Measurements from ENCODE around the genes GABRR3 and SENP7.

DNA sequence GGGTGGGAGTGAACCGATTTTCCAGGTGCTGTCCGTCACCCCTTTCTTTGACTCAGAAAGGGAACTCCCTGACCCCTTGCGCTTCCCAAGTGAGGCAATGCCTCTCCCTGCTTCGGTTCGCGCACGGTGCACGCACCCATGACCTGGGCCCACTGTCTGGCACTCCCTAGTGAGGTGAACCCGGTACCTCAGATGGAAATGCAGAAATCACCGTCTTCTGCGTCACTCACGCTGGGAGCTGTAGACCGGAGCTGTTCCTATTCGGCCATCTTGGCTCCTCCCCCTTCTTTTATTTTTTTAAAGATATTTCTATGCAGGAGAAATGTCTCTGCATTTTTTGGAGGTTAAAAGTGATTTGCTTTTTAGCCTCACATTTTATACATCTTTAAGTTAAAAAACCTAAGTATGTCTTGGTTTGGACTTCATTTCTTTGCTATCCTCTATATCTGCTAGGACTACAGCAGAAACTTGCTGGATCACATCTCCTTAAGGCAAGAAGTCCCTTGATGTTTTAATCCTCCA is 61.7 kb downstream of the RIOX2 start:
- RRBS = no CpG with 5 or more reads among the region's 14 CpGs
CAGE:
- cytosol, long polyA plus RNA = no peak
- long polyA plus RNA = no peak
- nucleus, long polyA plus RNA = no peak

DNA sequence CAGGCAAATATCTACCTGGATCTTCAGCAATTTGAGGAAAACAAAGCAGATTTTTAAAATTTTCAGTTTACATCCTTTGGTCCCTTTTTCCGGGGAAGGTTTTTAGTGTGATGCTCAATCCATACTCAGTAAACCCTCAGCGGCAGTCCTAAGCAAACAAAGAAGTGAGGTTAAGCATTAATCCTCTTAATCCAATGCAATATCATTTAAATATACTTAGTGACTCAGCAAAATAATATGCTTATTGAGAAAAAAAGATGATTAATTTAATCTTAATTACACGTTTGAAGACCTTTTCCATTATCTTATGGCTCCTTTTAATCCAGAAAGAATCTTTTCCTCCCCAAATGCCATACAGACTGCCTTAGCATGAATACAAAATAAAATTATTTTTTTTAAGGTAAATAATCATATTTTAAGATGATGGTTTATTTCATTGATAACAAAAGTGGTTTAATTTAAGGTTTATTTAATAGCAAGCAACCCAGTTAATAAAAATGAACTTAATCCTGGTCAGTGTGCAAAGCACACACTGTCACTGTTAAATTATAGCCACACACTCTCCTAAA is at the start of gene GABRR3:
GABRR3 (minus strand) TSS at position 141 of the 569 bp plus-strand sequence.
- RRBS = no CpG with 5 or more reads among the region's 3 CpGs
CAGE:
- cytosol, long polyA plus RNA = no peak
- long polyA plus RNA = no peak
- nucleus, long polyA plus RNA = no peak

- RRBS = no CpG with 5 or more reads among the region's 4 CpGs
CAGE:
- cytosol, long polyA plus RNA = no peak
- long polyA plus RNA = no peak
- nucleus, long polyA plus RNA = no peak
Measured at GRCh38 chr3:98164992-98165337, 1.5 kb upstream of the OR5H15 start.

DNA sequence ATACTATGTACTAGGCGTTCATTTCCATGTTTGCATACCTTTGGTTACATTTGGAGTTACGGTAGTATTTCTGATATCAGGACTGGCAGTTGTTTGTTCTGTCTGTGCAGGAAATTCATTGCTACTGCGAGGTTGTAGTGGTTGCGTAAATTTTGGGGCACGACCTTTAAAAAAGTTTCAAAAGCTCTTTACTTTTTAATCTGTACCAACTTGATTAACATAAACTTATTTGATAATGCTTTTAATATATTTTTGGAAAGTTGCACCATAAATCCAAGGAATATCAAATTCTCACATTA is 48.0 kb downstream of the ST3GAL6 start:
- RRBS = no CpG with 5 or more reads among the region's 5 CpGs
CAGE:
- cytosol, long polyA plus RNA = no peak
- long polyA plus RNA = no peak
- nucleus, long polyA plus RNA = no peak

- RRBS = no CpG with 5 or more reads among the region's 4 CpGs
CAGE:
- cytosol, long polyA plus RNA = no peak
- long polyA plus RNA = no peak
- nucleus, long polyA plus RNA = start-site peak on the minus strand at chr3:98839308-98839442, 26 and 19 reads in 2 replicates
Measured at GRCh38 chr3:98839113-98839702, 62.3 kb downstream of the DCBLD2 start.

DNA sequence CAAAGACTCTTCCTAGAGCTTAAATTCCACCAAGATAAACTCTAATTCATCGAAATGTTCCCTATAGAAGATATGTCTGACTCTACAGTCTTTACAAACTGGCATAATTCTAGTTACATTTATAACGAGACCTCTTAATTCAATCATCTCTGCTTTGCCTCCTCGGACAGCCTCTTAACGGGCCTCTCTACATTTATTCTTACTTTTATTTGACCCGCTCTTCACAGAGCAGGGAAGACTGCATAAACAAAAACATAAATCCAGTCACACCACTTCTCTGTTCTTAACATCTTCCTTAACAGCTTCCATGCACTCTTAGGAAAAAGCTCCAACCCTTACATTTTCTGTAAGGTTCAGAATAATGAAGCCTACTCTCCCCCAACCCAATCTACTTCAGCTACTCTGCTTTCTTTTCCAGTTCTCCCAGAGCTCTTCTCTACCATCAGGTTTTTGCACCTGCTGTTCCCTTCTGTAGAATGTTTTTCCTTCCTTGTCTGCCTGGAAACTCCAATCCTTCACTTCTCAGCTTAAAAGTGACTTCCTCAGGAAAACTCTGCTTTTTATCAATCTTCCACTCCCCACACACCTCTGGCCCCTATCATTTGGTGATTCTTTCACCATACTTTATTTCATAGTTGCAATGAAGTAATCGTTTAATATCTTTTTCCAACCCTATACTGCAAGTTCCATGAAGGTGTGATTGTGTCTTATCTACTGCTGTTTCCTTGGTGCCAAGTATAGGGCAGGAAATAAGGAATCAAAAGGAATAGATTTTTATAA is 55.9 kb downstream of the DCBLD2 start:
- RRBS = no CpG with 5 or more reads among the region's 6 CpGs
CAGE:
- cytosol, long polyA plus RNA = no peak
- long polyA plus RNA = no peak
- nucleus, long polyA plus RNA = start-site peak on the minus strand centred at position 565 of the sequence, 136 bp wide, 48 and 33 reads in 2 replicates

GRCh38 chr3:98872079-98872449 is 29.4 kb downstream of the DCBLD2 start:
- RRBS = no CpG with 5 or more reads among the region's 2 CpGs
CAGE:
- cytosol, long polyA plus RNA = no peak
- long polyA plus RNA = no peak
- nucleus, long polyA plus RNA = no peak

- RRBS = no CpG with 5 or more reads among the region's 1 CpG
CAGE:
- cytosol, long polyA plus RNA = no peak
- long polyA plus RNA = no peak
- nucleus, long polyA plus RNA = no peak
Measured at GRCh38 chr3:99503115-99503617, 135.2 kb upstream of the COL8A1 start.

GRCh38 chr3:99640145-99640862 is 1.9 kb downstream of the COL8A1 start:
- RRBS = no CpG with 5 or more reads among the region's 6 CpGs
CAGE:
- cytosol, long polyA plus RNA = no peak
- long polyA plus RNA = no peak
- nucleus, long polyA plus RNA = no peak

DNA sequence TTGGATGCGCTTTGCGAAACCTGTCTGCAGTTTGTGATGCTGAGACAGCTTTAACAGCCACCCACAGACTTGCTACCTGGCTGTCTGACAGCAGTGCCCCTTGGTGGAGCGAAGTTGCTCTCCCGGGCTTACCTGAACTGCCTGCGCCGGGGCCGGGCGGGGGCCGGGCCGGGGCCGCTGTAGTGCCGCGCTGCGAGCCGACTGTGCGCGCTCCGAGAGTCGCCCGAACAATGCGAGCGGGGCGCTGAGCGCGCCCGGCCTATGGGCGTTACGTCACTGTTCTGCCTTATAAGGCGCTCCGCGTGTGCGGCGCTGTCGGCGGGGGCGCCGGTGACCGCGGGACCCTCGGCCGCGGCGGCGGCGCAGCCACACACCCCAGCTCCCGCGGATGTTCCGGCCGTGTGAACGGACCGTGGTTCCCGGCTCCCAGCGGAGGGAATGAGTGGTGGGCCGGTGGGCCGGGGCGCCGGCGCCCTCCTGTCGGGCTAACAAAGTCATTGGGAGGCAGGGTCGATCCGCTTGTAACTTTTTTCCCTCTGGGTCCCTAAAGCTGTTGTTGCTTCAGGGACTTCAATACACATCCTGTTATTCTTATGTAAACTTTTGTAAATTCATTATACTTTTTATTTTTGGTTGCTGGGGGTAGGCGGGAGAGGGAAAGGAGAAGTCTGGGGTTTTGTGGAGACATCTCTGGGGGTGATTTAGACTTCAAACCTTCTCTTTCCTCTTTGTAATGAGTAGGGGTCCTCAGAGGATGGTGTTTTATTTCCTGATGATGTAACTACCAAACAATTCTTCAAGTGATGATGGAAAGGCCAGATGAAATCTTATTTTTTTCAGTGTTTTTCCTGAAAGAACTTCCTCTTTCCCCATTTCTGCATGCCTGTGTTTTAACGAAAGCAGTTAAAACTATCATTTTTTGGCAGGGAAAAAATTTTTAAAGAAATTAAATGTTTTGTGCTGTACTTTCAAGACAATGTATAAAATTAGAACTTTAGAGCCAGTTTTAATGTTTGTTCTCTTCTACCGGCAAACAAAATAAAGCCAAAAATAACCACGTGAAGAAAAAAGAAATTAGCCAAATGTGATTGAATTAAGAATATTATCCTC is 58.6 kb downstream of the CMSS1 start:
- RRBS = 1% methylated on average over 35 of the region's 65 CpGs
CAGE:
- cytosol, long polyA plus RNA = no peak
- long polyA plus RNA = no peak
- nucleus, long polyA plus RNA = no peak

- RRBS = no CpG with 5 or more reads among the region's 1 CpG
CAGE:
- cytosol, long polyA plus RNA = no peak
- long polyA plus RNA = no peak
- nucleus, long polyA plus RNA = no peak
Measured at GRCh38 chr3:100041231-100041831, 73.0 kb downstream of the FILIP1L start.

- RRBS = no CpG with 5 or more reads among the region's 2 CpGs
CAGE:
- cytosol, long polyA plus RNA = no peak
- long polyA plus RNA = no peak
- nucleus, long polyA plus RNA = no peak
Measured at GRCh38 chr3:100125344-100125852, 11.1 kb upstream of the FILIP1L start.

GRCh38 chr3:100610507-100611117 is 1.2 kb downstream of the ADGRG7 start:
- RRBS = no CpG with 5 or more reads among the region's 12 CpGs
CAGE:
- cytosol, long polyA plus RNA = no peak
- long polyA plus RNA = no peak
- nucleus, long polyA plus RNA = no peak

DNA sequence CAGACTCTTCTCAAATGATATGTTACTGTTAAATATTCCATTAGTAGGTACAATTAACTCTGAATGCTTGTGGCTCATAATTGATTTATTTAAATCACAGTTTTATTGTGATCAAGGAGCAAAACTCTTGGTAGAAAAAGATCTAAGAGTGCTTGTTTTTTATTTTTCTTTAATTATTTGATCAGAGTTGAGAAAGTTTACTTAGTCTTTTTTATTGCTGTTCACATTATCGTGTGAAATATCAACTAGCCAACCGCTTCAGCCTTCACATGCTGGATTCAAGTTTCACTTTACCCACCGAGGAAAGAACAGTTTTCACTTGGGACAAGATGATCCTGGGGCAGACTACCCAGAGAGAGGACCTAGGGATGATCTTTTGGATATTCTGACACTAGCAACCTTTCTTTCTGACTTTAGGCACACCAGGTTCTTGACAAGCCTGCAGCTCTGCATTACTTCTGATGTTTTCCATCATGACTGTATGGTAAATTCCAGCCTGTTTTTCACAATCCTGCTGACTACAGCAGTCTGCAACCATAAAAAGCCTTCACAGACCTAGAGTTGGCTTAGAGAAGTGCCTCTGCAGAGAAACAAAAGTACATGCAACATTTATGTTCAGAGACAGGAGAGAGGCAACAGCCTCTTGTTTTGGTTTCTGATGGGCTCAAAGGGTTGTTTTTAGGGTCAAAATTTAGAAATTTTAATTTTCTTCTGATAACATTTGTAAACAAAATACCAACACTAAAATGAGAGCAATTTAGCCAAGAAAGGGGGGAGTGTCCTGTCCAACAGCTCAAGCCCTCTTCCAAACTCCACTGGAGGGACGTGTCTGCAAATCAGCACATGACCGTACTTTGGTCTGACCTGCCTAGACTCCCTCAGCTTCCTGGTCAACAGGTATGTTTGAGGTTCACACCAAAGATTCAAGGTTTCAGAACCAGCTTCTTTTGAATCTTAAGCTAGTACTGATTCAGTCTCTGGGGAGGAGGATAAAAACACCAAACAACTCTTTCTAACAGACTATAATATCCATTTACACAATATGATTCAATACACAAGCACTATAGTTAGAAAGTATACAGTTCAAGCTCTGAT is 904 bp downstream of the ABI3BP start:
- RRBS = no CpG with 5 or more reads among the region's 5 CpGs
CAGE:
- cytosol, long polyA plus RNA = no peak
- long polyA plus RNA = no peak
- nucleus, long polyA plus RNA = no peak

DNA sequence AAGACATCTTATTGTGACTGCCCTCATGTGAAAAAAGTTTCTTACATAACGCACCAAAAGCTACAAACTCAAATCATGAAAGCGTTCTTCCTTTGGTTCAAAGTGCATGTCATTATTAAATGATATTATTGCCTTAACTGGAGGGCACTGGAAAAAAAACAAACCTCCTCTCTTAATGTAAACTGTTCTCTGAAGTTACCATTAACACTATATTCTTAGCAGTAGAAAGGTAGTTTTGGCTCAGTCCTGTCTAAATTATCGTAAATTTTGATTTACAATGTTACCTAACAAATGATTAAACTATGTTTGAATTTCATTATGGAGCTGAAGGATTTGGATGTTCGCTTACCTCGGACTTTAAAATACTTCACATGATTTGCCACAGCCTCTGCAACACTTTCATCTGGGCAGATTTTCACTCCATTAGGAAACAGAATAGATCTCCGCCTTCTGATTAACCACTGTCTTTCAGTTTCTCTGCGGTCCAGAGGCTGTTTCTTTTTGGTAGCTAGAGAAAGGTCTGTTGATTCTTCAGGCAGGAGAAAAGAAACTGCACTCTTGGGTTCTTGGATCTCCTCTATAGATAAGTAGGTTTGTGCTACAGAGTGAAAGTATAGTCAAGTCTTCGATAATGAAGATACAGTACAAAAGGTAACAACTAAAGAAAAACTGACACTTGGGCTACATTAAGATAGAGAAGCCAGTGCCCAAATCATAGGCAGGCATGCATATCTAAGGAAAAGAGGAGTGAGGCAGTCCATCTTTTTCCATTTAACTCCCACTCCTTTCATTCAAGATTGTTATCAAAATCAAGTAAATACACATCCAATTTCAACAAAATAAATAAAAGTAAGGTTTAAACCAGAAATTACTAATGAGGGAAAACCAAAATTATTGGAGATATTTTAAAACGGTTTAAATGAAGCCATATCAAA is 873 bp downstream of the IMPG2 start:
- RRBS = no CpG with 5 or more reads among the region's 9 CpGs
CAGE:
- cytosol, long polyA plus RNA = no peak
- long polyA plus RNA = no peak
- nucleus, long polyA plus RNA = no peak

GRCh38 chr3:101512117-101512377 is 965 bp downstream of the SENP7 start:
- RRBS = no CpG with 5 or more reads among the region's 5 CpGs
CAGE:
- cytosol, long polyA plus RNA = no peak
- long polyA plus RNA = no peak
- nucleus, long polyA plus RNA = no peak

- RRBS = 1% methylated on average over 16 of the region's 41 CpGs
CAGE:
- cytosol, long polyA plus RNA = no peak
- long polyA plus RNA = no peak
- nucleus, long polyA plus RNA = start-site peak on the minus strand at chr3:101513137-101513193, 286 and 307 reads in 2 replicates
Measured at GRCh38 chr3:101512968-101513715, at the start of gene SENP7. TSS of gene SENP7 (minus strand) at chr3:101513212.

DNA sequence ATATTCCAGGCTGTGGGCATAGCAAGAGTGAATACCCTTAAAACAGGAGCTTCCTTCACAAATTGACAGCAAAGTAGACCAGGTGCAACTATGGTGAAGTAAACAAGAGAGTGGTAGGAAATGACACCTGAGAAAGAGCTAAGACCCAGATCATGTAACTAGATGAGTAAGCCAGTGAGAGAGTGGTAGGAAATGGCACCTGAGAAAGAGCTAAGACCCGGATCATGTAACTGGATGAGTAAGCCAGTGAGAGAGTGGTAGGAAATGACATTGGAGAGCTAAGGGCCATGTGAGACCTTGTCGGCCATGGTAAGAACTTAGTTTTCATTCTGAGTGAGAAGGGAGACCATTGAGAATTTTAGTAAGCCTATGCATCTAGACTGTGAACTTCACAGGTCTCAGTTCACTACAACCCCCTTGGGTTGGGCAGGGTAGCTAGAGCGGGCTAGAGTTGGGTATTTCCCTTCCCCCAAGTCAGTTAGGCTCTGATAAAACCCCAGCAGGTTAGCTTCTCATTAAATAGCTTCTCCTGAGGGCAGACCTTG is 5.4 kb upstream of the SENP7 start:
- RRBS = no CpG with 5 or more reads among the region's 3 CpGs
CAGE:
- cytosol, long polyA plus RNA = no peak
- long polyA plus RNA = no peak
- nucleus, long polyA plus RNA = no peak

DNA sequence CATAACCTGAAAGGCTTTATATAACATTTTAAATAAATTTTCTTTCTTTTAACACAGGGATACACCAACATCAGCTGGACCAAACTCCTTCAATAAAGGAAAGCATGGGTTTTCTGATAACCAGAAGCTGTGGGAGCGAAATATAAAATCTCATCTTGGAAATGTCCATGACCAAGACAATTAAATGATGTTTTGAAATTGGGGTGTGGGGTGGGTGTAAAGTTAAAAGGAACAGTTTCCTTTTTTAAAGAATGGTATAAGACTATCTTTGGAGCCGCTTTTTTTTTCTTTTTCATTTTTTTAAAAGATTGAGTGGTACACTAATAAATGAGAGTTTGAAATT is 18.6 kb downstream of the PCNP start:
- RRBS = no CpG with 5 or more reads among the region's 2 CpGs
CAGE:
- cytosol, long polyA plus RNA = no peak
- long polyA plus RNA = no peak
- nucleus, long polyA plus RNA = no peak

DNA sequence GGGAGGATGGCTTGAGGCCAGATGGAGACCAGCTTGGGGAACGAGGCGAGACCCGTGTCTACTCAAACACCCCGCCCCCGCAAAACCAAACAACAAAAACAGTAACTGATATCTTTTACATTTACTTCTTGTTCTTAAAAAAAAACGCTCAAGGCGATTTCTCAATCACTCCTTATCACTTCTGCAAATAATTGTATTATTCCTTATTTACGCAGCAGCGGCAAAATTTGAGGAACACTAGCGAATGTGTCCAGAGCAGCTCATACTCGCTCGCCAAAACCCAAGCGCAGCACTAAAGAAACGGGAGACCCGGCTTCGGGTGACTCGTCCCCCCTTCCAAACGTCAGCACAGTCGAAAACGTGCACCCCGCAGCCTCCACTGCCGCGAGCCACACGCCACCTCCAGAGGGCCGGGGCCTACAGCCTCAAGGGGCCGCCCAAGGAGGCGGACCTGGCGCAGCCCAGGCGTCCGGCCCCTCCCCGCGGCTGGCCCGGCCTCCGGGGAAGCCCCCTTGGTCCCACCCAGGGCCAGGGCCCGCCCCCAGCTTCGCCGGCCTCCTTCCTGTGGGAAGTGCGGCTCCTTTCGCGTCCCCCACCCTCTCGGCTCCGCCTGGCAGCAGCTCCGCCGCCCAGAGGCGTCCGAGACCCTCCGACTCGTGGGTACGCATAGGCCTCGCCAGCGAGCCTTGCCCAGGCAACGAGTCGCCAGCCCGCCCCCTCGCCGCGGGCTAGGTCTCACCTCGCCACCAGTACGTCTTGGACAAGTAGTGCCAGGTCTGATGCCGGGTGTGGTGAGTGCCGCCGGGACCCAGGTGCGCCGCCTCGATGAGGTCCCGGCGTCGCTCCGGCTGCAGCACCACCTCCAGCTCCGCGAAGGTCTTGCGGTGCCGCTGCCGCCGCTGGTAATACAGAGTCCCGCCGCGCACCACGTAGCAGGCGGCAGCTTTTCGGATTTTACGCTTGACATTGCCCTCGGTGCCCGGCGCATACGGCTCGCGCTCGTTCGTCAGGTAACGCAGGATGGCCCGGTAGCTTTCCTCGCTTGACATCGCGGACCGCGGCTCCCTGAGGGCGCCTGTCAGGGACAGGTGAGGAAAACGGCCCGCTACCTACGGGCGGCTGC is 705 bp downstream of the ZBTB11 start:
- RRBS = 2% methylated on average over 26 of the region's 102 CpGs
CAGE:
- cytosol, long polyA plus RNA = no peak
- long polyA plus RNA = start-site peak on the plus strand centred at position 568 of the sequence, 48 bp wide, 47 and 59 reads in 2 replicates
- nucleus, long polyA plus RNA = start-site peak on the plus strand centred at position 591 of the sequence, 31 bp wide, 17 and 60 reads in 2 replicates